ENCODE measurements around the genes PRR3 and DDR1.

DNA sequence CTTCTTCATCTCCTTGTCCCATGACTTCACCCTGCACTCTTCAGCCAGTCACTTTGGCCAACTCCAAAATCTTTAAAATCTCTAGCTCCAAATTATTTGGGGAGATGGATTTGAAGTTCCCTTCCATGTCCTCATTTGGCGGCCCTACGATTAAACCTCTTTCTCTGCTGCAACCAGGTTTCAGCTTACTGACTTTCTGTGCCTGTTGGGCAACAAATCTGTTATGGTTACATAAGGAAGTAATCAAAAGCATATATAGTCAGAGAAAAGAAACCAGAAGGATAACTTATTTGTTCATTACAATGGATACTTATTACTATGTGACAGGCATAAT, 9.5 kb upstream of the TRIM31 start:
- RRBS: no CpG with 5 or more reads among the region's 2 CpGs

GRCh38 chr6:30164106-30164774, 894 bp downstream of the TRIM15 start:
- RRBS: no CpG with 5 or more reads among the region's 6 CpGs

DNA sequence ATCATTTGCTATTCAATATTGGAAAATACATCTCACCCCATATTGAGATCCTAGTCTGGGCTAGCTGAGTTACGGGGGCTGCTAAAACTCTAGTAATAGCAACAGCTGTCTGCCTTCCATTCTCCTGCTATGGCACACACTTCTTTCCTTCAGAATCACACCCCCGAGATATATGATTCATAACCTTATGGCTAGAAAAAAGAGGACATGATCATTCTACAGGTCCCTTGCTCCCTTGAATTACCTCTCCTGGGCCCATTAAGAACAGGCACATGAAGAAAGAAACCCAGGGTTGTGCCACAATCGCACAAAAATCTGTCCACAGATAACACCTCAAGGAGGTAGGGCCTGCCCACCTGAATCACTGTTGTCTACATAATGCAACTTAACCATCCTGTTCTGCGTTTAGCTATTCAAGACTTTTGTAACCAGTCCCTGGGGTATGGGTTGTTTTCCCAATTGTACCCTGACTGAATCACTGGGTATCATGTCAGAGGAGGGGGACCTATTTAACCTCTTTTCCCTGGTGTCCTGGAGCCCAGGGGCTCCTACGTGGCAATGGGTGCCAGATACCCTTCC, 19.6 kb upstream of the TRIM39 start:
- RRBS: no CpG with 5 or more reads among the region's 5 CpGs

GRCh38 chr6:30309833-30310447, 16.8 kb upstream of the TRIM39 start:
- RRBS: no CpG with 5 or more reads among the region's 4 CpGs

DNA sequence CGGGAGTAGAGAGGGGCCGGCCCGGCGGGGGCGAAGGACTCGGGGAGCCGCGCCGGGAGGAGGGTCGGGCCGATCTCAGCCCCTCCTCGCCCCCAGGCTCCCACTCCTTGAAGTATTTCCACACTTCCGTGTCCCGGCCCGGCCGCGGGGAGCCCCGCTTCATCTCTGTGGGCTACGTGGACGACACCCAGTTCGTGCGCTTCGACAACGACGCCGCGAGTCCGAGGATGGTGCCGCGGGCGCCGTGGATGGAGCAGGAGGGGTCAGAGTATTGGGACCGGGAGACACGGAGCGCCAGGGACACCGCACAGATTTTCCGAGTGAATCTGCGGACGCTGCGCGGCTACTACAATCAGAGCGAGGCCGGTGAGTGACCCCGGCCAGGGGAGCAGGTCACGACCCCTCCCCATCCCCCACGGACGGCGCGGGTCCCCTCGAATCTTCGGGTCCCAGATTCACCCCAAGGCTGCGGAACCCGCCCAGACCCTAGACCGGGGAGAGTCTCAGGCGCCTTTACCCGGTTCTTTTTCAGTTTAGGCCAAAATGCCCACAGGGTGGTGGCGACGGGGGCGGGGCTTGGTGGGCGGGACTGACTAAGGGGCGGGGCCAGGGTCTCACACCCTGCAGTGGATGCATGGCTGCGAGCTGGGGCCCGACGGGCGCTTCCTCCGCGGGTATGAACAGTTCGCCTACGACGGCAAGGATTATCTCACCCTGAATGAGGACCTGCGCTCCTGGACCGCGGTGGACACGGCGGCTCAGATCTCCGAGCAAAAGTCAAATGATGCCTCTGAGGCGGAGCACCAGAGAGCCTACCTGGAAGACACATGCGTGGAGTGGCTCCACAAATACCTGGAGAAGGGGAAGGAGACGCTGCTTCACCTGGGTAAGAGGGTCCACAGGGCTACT, 575 bp downstream of the HLA-E start:
- RRBS: 2% methylated on average over 7 of the region's 79 CpGs

DNA sequence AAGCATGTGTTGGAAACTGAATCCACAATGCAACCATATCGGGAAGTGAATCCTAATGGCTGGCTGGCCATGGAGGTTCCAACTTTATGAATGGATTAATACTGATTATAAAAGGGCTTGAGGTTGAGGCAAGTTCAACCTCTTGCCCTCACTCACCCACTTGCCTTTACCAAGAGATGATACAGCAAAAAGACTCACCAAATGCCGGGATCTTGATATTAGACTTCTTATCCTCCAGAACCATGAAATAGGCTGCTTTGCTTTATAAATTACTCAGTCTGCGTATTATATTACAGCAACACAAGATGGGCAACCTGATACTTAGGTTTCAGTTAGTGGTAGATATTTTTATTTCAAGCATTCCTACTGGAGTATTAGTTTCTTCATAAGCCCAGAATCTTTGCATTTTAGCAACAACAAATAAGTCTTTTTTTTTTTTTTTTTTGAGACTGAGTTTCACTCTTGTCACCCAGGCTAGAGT, 5.3 kb downstream of the HLA-E start:
- RRBS: no CpG with 5 or more reads among the region's 3 CpGs

GRCh38 chr6:30557164-30558163, at the start of gene PRR3:
Gene PRR3 (plus strand): TSS chr6:30557295.
- RRBS: under 1% methylated on average over 9 of the region's 37 CpGs

DNA sequence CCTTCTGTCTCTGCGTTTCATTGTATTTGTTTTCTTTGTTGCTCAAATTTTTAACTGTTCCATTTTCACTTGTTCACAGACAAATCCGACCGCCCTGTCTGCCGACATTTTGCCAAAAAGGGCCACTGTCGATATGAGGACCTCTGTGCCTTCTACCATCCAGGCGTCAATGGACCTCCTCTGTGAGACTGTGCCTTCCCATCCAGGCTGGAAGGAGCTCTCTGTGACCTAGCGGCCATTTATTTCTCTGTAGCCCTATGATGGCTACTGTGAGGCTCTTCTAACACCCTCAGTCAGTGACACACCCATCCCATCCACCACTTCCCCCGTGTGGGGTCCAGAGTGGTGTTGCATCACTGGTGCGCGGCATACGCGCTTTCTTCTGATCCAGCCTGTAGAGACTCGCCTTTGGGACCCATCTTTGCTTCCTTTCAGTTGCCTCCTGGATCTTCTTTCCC, 5.2 kb downstream of the PRR3 start:
- RRBS: no CpG with 5 or more reads among the region's 13 CpGs

GRCh38 chr6:30615337-30616187, 1.5 kb downstream of the PPP1R10 start:
- RRBS: no CpG with 5 or more reads among the region's 8 CpGs

GRCh38 chr6:30646426-30646829, 505 bp upstream of the C6orf136 start:
- RRBS: no CpG with 5 or more reads among the region's 8 CpGs

GRCh38 chr6:30703239-30704297, 12.8 kb upstream of the NRM start:
- RRBS: no CpG with 5 or more reads among the region's 13 CpGs

DNA sequence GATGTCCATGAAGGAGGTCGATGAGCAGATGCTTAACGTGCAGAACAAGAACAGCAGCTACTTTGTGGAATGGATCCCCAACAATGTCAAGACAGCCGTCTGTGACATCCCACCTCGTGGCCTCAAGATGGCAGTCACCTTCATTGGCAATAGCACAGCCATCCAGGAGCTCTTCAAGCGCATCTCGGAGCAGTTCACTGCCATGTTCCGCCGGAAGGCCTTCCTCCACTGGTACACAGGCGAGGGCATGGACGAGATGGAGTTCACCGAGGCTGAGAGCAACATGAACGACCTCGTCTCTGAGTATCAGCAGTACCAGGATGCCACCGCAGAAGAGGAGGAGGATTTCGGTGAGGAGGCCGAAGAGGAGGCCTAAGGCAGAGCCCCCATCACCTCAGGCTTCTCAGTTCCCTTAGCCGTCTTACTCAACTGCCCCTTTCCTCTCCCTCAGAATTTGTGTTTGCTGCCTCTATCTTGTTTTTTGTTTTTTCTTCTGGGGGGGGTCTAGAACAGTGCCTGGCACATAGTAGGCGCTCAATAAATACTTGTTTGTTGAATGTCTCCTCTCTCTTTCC, 4.0 kb downstream of the TUBB start:
- RRBS: no CpG with 5 or more reads among the region's 18 CpGs

DNA sequence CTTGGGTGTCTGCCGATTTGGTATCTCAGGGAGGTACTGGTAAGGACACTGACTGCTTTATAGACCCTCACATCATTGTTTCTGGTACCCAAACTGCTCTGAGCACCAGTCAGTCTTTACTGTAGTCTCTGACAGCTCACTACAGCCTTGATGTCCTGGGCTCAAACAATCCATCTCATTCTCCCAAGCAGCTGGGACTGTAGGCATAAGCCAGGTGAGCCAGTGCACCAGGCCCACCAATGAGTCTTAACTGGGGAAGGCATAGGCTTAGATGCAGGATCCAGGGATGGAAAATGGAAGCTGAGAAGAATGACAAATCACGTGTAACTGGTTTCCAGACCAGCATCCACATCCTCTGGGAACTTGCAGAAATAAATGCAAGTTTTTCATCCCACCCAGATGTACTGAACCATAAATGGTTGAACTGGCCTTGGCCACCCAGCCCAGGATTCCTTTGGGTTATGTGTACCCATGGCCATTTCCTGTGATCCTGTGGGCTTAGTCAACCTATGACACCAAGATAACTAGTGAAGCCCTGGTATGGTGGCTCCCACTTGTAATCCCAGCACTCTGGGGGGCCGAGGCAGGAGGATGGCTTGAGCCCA, 5.7 kb downstream of the TUBB start:
- RRBS: no CpG with 5 or more reads among the region's 3 CpGs

- RRBS: 93% methylated on average over 1 of the region's 18 CpGs
These were observed 4.8 kb upstream of the IER3 start for GRCh38 chr6:30748807-30749923.

DNA sequence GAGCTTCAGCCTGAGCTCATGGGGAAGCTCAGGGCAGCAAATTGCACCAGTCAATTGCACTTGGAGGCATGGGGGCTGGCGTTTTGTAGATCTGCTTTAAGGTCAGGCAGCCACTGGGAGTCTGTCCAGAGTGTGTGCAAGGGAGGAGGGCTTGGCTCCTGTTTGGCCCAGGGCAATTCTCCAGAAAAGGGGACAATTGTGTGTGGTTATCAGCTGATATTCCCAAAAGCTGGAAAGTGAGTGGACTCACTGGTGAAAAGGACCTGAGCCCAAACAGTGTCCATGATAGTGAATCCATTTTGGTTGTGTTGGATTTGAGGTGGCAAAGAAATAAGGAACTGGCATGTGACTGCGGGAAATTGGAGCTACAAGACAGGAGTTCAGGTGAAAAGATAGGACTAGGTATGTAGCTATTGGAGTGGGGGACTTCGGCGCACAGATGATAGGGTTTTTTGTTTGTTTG, 22.2 kb upstream of the IER3 start:
- RRBS: no CpG with 5 or more reads among the region's 4 CpGs

DNA sequence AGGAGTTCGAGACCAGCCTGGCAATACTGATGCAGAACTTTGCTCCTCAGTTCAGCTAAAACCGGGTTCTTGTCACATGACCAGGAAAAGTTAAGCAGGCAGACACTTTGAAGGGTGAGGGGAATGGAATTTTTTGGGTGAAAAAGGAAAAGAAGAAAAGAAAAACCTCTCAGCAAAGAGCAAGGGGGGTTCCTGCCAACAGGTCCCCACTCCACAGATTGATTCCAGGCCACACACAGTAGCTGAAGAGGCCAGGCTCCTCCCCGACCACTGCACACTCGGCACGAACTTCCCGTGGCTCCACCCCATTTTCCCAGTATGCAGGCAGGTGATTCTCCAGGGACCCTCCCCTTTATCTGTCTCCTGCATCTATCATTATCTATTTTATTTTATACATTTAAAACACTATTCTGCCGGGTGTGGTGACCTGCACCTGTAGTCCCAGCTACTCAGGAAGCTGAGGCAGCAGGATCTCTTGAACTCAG, 43.7 kb upstream of the DDR1 start:
- RRBS: no CpG with 5 or more reads among the region's 7 CpGs

- RRBS: 2% methylated on average over 36 of the region's 92 CpGs
These were observed at the start of gene DDR1 for GRCh38 chr6:30883655-30884743. Gene DDR1 (plus strand): TSS chr6:30884519.

DNA sequence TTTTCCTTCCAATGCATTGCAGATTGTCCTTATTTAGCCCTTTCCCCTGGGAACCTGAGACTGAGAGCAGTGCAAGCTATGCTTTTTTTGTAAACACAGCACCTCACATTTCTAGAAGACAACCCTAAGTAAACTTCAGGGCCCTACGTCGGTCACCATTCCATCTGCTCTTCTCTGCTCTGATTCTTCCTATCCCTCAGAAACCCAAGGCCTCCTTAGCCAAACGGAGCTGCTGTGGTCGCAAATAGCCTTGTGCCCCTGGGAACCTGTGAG, 28.9 kb downstream of the C6orf15 start:
- RRBS: no CpG with 5 or more reads among the region's 4 CpGs

DNA sequence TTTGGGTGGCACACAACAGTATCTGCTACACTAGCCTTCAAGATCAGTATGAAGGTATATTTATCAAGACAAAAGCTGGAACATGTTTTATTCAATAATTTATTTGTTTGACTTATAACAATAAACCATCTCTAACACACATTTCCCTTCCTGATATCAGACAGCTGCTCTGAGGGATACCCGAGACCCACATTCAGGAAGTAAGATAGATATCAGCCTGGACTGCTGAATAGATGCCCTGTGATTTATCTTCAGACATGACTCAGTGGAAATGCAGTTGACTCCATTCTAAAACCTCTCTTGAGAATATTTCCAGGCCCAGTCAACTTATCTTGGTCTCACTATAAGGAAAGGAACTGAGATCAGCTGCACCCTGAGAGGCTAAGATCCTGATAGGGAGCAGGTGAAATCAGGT, 25.7 kb downstream of the C6orf15 start:
- RRBS: no CpG with 5 or more reads among the region's 1 CpG

GRCh38 chr6:31117383-31118241, 2.6 kb downstream of the CDSN start:
- RRBS: no CpG with 5 or more reads among the region's 15 CpGs